Measurements from ENCODE around the gene CHD9NB.

- RRBS, result no CpG with 5 or more reads among the region's 4 CpGs
These were observed 9.2 kb downstream of the ADCY7 start for GRCh38 chr16:50275511-50275931.

DNA sequence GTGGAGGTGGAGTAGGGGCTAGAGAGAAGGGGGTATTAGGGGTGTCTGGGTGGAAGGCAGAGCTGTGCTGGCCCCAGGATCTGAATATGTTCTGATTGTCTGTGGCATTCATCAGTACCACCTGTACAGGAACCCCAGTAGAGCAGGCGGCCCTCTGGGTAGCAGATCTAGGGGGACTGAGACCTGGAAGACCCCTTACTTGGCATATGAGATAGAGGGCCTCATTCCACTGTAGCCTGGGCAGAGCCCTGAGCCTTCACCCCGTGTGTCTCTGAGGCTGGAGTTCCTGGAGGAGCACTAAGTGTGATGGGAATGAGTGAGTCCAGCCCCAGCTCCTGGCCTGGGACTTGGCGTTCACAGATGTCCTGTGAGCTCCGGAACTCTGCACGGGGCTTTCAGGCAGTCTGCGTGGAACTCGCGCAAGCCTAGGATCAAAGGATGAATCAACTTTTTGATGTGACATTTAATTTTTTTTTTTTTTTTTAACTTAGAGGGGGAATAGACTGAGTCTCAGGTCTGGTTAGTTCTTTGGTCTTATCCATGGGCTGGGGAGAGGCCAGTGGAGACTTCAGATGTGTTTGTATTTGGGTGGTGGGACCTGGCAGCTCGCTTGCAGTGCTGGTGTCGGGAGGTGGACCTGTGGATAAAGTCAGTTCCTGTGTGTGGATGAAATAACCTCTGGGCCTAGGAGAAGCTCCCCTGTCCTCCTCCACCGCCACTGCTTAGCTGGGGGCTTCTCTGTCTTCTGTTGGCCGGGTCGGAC lies 1.9 kb downstream of the NKD1 start:
- RRBS, result no CpG with 5 or more reads among the region's 13 CpGs

GRCh38 chr16:50602542-50603013 lies 54.4 kb downstream of the NKD1 start:
- RRBS, result no CpG with 5 or more reads among the region's 11 CpGs

DNA sequence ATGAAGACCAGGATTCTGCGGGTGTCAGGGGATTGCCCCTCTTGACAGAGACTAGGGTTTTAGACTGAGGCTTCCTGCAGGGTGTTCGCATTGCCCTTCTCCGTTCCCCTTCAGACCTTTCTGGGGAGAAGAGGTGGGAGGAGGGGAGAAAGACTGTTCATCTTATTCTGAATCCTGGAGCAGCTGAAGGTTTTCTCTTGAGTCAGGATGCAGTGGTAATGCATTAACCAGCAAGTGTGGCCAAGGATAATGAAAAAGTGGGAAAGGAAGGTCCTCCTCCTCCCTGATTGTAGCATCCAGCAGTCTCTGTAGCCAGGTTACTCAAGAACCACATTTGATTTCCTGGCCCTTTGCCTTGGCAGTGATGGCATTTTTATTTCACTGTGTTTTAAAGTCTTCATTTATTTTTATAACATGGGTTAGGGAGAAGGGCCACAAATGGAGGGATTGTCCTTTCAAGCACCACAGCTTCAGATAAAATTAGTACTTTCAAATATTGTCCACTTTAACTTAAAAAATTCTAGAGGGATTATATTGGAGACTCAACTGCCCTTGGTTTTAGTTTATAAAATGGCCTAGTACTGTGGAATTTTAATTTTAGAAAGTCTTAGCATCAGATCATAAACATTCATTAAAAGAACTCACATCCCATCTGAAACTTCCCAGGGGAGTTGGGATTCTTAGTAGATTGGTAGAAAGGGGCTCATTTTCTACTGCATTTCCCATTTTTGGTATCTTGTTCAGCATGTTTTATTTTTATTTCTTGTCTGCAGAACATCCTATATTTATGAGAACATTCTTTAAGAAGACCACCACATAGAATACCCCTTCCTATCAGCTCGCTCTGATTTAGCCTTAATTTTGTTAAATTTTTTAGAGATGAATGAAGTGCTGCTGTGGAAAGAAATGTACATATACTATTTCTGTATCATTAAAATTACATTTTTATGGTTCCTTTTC lies 59.4 kb downstream of the CYLD start:
- RRBS, result no CpG with 5 or more reads among the region's 4 CpGs

- RRBS, result no CpG with 5 or more reads among the region's 17 CpGs
These were observed 208.4 kb upstream of the SALL1 start for GRCh38 chr16:51359134-51360154.

- RRBS, result no CpG with 5 or more reads among the region's 3 CpGs
These were observed 253.2 kb upstream of the SALL1 start for GRCh38 chr16:51404164-51404731.

GRCh38 chr16:51523368-51523829 lies 372.3 kb upstream of the SALL1 start:
- RRBS, result no CpG with 5 or more reads among the region's 3 CpGs

DNA sequence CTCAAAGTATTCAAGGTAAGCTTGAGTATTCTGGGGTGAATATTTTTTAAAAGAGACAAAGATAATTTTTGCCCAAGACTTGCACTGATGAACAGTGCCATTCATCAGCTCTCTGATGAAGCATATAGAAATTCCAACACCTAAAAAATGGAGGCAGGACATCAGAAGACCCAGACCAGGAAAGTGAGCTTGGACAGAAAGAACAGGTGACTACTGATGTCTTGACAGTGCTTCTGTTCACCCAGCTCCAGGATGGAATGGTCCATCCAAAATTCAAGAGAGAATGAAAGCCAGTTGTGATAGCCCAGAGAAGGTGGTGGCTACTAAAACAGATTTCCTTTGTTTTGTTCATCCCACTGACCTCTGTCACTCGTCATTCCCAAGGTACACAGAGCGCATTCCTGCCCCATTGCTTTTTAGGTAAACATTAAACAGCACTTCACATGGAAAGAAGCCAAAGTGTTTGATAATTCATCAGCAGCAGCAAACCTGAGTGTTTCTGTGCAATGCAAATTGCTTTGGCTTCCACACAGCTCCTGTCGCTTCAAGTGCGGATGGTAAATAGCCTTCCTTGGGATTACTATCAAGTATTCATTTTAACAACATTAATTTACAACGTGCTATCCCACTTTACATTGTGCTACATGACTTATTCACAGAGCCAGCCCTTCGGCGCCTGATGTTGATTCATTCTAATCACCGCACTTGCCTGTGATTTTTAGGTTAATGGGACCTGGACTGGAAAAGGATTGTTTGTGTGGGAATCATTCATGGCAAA lies 65.0 kb upstream of the TOX3 start:
- RRBS, result no CpG with 5 or more reads among the region's 8 CpGs

DNA sequence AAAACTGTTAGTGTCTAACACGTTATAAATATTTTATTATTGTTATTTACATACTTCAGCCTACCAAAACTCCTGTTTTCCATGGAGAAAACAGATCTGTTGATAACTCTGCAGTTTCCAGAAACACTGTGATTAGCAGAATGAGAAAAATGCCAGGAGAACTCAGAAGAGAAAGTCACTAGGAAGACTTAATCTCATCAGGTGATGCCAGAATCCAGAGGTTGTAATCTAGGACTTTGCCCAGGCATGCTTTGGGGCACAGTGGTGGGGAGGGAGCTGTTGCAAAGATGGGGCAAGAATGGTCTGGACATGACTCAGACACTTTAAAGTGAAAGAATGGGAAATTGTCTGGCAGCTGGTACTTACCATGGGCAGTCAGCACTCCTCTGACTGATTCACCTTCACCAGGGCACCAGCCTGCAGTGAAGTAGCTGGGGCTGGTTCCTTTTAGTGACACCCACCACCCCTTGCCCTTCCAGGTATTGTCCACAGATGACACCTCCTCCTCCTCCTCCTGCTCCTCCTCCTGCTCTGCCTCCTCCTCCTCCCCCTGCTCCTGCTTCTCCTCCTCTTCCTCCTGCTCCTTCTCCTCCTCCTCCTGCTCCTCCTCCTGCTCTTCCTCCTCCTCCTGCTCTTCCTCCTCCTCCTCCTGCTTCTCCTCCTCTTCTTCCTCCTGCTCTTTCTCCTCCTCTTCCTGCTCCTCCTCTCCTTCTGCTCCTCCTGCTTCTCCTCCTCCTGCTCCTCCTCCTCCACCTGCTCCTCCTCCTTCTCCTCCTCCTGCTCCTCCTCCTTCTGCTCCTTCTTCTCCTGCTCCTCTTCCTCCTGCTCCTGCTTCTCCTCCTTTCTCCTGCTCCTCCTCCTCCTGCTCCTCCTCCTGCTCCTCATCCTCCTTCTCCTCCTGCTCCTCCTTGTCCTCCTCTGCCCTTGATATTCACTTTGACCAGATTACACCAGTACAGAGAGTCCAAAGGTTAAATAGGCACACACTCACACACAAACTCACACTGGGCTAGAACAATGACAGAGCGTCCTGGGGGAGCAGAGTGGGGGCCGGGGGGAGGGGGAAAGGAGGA lies at the start of gene CHD9NB:
TSS of gene CHD9NB (minus strand) at position 503 of the 1,073 bp plus-strand sequence.
- RRBS, result no CpG with 5 or more reads among the region's 3 CpGs

DNA sequence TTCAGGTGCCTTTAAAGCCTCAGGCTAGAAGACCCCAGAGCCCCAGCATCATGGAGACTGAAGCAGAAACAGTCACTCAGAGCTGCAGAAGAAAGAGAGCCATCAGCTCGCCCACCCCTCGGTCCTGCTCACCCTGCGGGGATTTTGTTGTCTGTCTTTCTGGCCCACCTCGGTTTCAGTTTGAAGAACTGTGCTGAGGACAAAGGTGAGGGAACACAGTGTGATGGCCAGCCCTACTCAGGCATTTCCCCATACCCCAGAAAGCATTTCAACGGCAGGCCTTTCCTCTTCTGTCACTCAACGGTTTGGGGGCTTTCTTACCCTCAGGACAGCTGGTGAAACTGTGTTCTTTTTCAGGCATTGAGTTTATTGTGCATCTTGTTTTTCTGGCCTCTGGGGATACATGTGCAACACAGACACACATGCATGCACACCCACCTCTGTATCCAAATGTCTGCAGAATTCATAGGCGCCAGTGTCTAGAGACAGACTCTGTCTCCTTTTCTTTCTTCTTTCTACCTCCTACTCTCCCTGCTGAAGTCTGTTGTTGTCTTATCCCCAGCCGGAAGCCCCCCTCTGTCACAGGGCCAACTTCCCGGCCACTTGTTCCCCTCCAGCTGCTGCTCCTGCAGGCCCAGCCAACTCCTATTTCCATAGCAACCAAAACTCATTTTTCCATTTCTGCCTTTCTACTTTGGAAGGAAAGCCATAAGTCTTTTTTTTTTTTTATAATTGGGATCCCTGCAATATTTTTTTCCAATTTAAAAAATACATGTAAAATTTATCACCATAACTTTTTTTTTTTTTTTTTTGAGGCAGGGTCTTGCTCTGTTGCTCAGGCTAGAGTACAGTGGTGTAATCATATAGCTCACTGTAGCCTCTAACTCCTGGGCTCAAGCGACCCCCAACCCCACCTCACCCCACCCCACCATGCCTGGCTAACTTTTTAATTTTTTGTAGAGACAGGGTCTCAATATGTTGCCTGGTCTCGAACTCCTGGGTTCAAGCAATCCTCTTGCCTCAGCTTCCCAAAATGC lies 17.1 kb downstream of the CHD9 start:
- RRBS, result no CpG with 5 or more reads among the region's 11 CpGs

DNA sequence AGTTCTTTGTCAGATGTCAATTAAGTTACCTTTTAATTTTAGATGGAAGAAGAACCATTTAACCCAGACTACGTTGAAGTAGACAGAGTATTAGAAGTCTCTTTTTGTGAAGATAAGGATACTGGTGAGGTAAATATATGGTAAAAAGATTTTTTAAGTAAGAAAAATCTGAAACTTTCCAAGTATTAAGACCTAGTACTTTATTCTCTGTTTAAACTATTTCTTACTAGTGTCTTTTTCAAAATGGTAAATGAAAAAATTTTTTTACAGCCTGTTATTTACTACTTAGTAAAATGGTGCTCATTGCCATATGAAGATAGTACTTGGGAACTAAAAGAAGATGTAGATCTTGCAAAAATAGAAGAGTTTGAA lies 176.6 kb downstream of the CHD9 start:
- RRBS, result no CpG with 5 or more reads among the region's 1 CpG

DNA sequence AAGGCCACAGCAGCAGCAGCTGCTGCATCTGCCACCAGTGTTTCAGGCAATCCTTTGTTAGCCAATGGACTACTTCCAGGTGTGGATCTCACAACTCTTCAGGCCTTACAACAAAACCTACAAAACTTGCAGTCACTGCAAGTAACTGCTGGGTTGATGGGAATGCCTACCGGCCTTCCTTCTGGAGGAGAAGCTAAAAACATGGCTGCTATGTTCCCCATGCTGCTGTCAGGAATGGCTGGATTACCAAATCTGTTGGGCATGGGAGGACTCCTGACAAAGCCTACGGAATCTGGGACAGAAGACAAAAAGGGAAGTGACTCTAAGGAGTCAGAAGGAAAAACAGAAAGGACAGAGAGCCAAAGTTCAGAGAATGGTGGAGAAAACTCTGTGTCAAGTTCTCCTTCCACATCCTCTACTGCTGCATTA lies 110.1 kb upstream of the RBL2 start:
- RRBS, result no CpG with 5 or more reads among the region's 2 CpGs

- RRBS, result 30% methylated on average over 12 of the region's 69 CpGs
These were observed 61.0 kb upstream of the RBL2 start for GRCh38 chr16:53372821-53374082.

DNA sequence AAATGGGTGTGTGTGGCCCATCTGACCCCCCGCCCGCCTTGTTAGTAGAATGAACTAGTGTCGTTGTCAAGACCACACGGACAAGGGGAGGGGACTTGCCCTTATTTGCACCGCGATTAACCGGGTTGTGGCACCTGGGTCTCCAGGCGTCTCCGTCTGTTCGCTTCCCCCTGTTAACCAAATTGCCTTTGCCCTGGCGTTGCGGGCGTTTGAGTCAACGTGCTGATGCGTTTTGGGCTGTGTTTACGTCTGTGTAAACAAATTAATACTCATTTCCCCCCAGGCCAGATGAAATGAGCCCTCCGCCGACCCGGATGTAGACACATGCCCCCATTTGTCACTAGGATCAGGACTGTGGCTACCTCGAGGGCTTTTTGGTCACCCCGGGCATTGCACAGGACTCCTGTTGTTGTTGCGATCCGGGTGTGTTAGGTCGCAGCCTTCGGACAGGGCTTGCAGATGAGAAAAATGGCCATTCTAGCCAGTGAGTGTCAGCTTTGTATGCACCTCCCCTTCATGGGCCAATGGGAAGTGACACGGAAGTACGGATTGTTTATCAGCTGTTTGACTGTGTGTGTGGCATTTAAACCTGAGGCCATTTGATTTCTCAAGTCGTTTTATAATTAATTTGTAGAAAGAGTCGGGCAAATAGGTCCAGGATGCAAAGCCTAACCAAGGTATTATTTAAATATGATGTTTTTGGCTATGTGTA lies 953 bp downstream of the RBL2 start:
- RRBS, result 2% methylated on average over 3 of the region's 29 CpGs

- RRBS, result 1% methylated on average over 14 of the region's 34 CpGs
These were observed 449 bp upstream of the AKTIP start for GRCh38 chr16:53503403-53503913.

GRCh38 chr16:53511695-53512286 lies 8.8 kb upstream of the AKTIP start:
- RRBS, result no CpG with 5 or more reads among the region's 11 CpGs

GRCh38 chr16:53756583-53757075 lies 52.7 kb downstream of the FTO start:
- RRBS, result no CpG with 5 or more reads among the region's 3 CpGs

DNA sequence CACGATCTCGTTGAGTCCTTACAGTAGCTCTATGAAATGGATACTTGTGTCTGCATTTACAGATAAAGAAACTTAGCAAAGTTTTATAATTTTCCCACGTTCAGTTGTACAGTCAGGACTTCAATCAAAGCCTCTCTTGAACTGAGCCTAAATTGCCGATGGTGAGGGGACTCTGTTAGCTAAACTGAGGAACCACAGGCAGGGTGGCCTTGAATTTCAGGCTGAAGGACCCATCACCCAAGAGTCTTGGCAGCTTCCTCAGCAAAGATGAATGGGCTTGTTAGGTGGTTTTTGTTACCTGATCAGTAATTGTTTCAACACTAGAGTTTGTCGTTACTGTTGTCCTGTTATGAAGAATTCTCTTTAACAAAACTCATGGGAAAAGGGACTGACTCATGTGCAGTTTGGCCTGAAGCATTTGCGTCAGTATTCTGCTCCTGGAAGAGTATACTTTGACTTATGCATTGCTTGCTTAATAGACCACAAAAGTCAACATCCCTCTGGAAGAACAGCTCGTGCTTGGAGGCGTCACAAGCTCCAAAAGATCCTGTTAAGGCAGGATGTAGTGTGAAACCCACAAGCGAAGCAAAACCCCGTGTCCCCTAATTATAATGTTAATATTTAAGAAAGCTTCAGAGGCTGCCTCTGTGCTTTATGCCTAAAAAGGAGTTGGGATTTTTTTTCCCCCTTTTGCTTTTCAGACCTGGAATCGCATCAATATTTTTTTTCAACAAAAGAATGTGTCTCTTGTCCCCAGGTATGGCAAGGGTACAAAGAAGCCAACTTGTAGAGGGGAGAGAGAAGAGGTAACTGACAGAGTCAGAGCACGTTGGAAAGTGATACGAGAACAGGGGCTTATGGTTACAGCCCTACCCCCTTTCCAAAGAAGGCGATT lies 205.9 kb downstream of the IRX3 start:
- RRBS, result no CpG with 5 or more reads among the region's 14 CpGs

- RRBS, result no CpG with 5 or more reads among the region's 8 CpGs
These were observed 125.6 kb downstream of the IRX3 start for GRCh38 chr16:54160903-54161385.

GRCh38 chr16:54342158-54342836 lies 55.7 kb upstream of the IRX3 start:
- RRBS, result no CpG with 5 or more reads among the region's 17 CpGs

Measured in Ishikawa (cell line).